Suprapubic skin (tissue), 4 donors: ENCODE measurements around the gene ARGLU1.

GRCh38 chr13:99657693-99659033, 51.7 kb downstream of the CLYBL start:
- PRO-cap, result no peak
- RAMPAGE, long total RNA, 4 experiments, result no peak in any of the 4 experiments

DNA sequence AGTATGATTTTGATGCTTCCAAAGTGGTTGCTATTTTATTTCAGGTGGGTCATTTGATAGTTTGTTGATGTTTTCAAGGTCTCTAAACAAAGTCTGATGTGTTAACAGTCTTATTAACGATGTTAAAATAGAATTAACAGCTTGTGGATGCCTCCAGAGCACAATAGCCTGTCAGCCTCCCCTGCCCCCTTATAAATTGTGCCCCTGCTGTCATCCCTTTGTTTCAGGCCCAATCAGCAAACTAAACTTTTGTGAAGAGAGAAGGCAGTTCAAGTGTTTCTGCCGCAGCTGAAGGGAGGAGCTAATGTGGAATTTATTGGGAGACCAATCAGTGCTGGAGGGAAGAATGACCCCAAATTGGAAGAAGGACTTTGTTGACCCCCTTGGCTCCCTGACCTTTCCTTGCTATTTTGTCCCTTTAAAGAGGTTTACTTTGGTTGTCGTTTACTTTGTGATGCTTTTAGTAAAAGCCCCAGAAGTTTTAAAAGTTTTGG, 55.3 kb downstream of the CLYBL start:
- PRO-cap, result no peak
- RAMPAGE, long total RNA, 4 experiments, result no peak in any of the 4 experiments

- PRO-cap, result no peak
- RAMPAGE, long total RNA, 4 experiments, result no peak in any of the 4 experiments
Measured at GRCh38 chr13:99907849-99908607, 63.5 kb downstream of the ZIC5 start.

DNA sequence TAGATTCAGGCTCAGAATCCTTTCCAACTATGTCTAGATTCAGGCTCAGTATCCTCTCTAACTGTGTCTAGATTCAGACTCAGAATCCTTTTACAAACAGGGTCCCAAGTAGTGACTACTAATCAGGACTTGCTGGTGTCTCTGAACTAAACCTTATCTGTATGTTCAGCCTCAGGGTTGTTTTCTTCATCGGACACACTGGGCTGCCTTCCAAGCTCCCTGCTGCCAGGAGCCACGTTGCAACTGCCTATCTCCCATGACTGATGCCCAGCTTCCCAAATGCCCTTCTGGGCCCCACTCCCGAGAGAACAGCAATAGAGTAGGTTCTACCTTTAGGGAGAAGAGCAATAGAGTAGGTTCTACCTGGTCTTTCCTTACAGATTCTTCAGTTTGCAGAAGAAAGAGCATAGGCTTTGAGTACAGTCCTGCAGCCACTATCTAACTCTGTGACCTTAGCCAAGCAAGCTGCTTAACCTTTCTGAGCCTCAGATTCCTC, 61.7 kb downstream of the ZIC5 start:
- PRO-cap, result no peak
- RAMPAGE, long total RNA, 4 experiments, result no peak in any of the 4 experiments

DNA sequence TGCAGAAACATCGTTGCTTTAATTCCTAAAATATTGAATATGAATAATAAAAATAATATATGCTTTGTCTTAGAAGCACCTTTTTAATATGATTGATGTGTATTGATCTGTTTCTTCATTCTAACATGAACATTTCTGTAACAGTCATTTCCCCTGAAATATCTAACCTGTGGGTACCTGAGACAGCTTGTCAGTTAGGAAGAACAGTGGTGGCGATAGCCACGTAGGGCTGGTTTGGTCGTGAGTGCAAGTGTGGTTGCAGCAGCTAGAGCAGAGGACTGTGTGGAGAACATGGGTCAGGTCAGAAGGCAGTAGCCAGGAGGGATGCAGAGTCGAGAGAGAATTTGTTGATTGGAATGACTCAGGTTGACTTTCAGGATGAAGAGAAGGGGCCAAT, 106.6 kb downstream of the GGACT start:
- PRO-cap, result no peak
- RAMPAGE, long total RNA, 4 experiments, result no peak in any of the 4 experiments

DNA sequence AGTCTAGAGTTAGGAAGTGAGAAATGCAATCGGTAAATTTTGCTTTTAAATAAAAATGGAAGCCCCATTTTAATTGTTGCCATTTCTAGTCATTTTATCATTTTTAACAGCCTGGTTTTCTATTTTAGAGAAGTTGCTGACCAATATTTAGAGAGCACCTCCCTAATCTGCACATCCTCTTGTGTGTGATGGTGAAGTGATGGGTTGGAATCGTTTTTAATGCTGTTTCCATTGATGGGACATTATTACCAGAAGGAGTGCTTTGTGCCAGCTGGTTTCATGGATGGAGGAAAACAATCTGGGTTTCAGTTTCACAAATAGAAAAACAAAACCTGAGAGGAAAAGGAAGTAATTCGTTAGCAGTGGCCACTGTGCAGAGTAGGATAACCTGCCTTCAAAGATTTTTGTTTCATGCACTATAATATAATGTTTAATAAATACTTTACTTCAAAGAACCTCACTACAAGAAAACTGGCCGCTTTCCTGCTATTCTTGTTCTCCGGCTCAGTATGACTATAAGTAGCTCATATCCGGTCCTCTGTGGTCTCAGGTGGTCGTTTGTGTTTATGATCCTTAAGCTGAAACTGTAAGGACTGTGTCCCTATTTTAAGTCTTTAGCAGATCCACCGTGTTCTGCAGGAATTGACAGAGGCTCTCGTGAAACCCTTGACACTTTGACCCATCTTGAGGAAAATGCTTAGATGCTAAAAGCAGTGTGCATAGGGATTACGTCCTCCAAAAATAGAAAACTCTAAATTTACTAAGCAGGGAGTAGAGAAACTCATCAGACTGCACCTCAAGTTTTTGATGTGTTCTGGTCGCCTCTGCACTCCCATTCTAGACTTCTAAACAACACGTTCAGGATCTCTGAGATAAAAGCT, 104.7 kb downstream of the GGACT start:
- PRO-cap, result no peak
- RAMPAGE, long total RNA, 4 experiments, result no peak in any of the 4 experiments

DNA sequence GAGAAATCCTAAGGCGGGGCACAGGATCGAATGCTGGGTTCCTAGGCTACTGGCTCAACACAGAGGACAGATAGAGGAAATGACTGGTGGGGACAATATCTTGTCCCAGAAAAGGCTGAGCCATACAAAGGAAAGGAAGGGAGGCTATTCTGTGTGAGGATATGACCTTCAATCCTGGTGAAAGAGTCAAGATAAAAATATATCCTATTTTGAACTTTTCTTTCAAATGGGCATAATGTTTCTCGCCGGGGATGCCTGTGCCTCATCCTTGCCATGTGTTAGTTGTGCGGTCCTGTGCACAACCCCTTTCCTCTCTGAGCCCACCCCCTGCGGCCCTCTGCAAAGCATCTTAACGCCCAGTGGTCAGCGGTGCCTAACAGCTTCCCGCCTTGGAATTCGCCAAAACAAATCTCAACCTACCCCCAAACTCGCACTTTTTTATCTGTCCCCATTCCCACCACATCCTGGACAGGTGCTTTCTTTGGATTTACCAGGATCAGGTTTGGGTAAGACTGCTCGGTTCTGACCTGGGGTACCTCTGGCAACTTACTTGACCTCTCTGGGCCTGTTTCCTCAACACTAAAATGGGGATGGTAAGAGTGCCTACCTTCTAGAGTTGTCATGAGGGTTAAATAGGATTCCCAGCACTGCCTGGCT, 5.1 kb downstream of the TMTC4 start:
- PRO-cap, result no peak
- RAMPAGE, long total RNA, 4 experiments, result no peak in any of the 4 experiments

- PRO-cap, result no peak
- RAMPAGE, long total RNA, 4 experiments, result no peak in any of the 4 experiments
Measured at GRCh38 chr13:101626780-101627675, 174.6 kb downstream of the ITGBL1 start.

DNA sequence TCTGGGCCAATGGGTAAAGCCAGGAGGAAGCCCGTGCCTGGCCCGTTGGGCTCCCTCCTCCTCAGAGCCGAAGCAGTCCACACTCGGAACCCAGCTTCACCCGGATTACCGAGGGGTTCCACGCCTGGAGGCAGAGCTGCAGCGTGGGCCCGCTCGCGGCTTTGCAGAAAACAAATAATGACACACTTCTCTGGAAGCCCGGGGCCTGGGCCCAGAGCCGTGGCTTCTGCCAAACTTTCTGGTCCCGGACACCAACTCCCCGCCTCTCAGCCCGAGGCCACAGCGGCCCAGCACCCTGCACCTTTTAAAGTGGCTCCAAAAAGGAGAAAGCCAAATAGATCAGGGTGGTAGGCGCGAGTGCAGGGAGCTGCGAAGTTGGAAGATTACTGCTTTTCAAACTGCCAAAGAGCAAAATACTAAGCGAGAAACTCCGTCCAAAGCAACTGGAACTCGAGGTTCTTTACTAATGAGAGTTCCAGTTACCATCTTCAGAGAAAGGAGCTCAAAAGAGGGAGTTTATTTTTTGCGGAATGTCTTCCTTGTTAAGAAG, 202.0 kb upstream of the TPP2 start:
- PRO-cap, result no peak
- RAMPAGE, long total RNA, 4 experiments, result no peak in any of the 4 experiments

GRCh38 chr13:102798223-102798641, 544 bp downstream of the POGLUT2 start:
- PRO-cap, result no peak
- RAMPAGE, long total RNA, 4 experiments, result no peak in any of the 4 experiments

DNA sequence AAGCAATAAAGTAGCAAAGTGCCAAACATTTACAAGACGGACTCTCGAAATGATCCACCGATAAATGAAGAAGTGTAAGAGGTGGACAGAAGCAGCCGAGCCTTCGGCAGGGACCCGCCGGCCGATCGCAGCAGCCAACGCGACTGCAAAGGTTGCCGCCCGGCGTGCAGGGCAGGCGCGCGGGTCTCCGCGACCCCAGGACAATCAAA, 230 bp downstream of the POGLUT2 start:
- PRO-cap, result no peak
- RAMPAGE, long total RNA, 4 experiments, result no peak in any of the 4 experiments

- PRO-cap, result no peak
- RAMPAGE, long total RNA, 4 experiments, result no peak in any of the 4 experiments
Measured at GRCh38 chr13:103006963-103007568, 59.2 kb downstream of the SLC10A2 start.

- PRO-cap, result no peak
- RAMPAGE, long total RNA, 4 experiments, result no peak in any of the 4 experiments
Measured at GRCh38 chr13:104571515-104571844, 894.4 kb upstream of the DAOA start.

- PRO-cap, result no peak
- RAMPAGE, long total RNA, 4 experiments, result no peak in any of the 4 experiments
Measured at GRCh38 chr13:106151267-106151841, 384.1 kb downstream of the EFNB2 start.

DNA sequence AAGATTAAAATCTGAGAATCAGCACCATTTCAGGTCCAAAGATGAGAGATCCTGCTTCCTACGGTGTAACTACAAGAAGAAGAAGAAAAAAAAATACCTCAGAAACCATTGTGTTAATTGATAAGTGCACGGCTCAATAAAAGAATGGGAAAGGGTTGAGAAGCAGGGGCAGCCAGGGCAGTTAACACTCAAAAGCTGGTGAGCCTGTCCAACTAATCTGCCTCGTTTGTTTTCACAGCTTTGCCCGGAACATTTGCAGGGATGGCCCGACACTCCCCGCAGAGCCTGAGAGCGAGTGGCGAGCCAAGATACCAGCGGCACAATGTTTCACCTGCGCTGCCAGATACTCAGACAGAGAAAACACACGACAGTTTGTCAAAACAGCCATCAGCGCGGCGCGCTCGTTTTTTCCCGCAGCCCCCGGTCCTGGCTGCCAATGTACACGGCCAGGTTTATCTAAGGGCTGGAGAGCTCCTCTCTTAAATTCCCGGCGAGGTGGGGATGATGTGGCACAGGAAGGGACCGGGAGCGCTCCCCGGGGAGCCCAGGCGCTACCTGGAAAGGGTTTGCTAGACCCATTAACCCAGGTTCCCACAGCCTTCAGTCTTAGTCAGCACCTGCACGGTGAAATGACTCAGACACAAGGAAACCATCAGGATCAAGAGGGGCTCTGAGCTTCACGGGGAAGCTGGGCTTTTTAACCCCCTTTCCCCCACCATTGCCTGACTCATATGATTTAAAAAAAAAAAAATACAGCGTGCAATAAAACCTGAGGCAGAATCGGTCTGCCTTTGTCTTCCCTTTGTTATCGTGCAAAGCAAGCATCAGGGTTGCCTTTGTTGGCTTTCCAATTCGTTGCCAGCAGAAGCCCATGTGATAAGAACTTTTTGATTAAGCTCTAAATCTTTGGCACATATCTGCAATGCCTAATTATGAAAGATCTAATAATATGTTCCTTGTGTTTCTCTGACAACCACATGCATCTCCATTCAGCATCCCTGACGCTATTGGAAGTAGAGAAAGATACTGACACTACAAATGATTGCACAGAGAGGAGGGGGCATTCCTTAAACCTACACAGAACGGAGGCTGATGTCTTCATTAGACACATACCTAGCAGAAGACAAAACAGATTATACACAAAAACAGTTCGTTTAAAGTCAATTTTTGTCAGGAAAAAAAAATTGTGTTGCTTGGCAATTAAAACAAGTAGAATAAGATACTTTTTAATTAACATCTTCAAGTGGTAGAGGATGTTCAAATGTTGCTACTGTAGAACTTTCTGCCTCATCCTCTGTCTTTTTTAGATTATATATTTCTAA, 186.1 kb downstream of the EFNB2 start:
- PRO-cap, result no peak
- RAMPAGE, long total RNA, 4 experiments, result no peak in any of the 4 experiments

DNA sequence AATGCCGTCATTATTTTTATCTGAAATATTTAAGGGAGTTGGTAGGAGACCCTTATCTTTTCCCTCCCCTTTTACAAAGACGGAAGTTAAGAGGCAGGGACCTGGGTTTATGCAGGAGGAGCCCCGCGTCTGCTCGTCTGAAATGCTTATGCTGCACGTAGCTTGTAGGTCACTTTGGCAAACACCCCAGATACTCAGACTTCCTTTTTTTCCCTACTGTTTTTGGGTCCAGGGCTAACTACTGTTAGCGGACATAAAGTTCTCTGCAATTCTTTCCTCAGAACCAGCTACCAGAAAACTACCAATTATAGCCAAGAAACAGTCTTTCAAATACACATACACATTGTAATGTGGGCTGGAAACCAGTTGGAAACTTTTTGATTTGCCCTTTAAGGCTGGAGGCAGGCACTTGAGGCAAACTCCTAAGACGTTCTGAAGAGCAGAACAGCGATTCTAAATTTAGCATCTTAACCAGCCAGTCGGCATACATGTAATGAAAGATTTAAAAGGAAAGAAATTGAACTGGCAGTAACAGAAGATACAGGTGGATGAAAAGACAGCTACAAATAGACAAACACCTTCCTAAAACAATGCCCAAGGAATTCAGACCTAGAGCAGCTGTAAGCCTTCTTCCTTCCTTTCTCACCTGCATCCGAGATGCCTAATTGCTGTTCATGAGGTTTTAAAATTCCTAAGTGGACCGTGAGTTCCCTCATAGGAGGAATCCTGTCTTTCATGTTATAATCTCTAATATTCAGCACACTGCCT, 50.6 kb downstream of the EFNB2 start:
- PRO-cap, result no peak
- RAMPAGE, long total RNA, 4 experiments, result no peak in any of the 4 experiments

- PRO-cap, result no peak
- RAMPAGE, long total RNA, 4 experiments, result no peak in any of the 4 experiments
Measured at GRCh38 chr13:106545873-106546593, 10.6 kb upstream of the EFNB2 start.

DNA sequence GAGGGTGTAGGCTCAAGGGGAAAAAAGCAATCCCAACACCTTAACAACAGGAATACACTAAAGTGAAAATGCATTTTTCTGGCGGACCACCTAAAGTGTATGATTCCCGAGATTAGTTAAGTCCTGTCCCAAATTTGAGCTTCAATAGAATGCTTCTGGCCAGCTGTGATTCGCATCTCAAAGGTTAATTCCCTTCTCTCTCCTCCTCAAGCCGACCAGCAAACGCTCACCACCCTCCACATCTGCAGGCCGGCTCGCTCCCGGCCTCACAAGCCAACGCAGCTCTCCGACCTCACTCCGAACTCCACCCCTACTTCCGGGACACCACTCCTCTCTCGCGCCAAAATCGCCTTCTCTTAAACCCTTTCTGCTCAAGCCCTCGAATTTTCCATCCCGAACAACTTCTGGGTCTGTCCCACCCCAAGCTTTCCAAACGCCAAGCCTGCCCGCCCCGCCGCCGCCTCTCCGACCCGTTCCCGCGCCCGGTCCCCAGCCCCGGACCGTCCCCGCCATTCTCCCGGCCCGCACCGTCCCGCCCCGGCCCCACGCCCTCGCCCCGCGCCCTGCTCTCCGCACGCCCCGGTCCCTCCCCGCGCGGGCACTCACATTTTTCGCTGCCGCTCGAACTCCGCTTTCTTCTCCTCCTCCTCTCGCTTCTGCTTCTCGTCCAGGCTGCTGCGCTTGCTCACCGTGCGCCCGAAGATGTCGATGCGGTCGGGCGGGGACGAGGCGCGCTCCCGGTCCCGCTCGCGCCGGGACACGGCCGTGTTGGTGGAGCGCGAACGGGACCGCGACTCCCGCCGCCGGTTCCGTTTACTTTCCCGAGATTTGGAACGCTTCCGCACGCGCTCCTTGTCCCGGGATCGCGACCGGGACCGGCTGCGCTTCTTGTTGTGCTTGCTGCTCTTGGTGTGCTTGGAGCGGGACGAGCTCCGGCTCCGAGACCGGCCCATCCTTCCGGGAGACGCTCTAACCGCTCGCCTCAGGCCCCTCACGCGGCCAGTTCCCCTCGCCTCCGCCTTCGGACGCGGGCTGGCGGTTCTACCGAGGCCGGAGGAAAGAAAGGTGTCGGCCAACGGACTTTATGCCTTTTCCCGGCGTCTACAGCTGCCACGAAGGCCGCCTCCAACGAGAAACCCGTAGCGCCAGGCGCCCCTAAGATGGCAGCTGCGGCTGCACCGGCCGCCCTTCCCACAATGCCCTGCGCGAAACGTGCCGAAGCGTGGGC, at the start of gene ARGLU1:
TSS of gene ARGLU1 (minus strand) at position 1,171 of the 1,228 bp plus-strand sequence.
- PRO-cap, result bidirectional peak, plus-strand start at position 546 of the sequence, minus-strand start at position 244 of the sequence; bidirectional peak, plus-strand start at position 608 of the sequence, minus-strand start at position 658 of the sequence; bidirectional peak, plus-strand start outside the sequence, minus-strand start at position 1,198 of the sequence
- RAMPAGE, long total RNA, 4 experiments, result start-site peak on the minus strand in 4 of 4 experiments, centred at positions 722 to 1,168 of the sequence, 207 to 3,859 reads per replicate

DNA sequence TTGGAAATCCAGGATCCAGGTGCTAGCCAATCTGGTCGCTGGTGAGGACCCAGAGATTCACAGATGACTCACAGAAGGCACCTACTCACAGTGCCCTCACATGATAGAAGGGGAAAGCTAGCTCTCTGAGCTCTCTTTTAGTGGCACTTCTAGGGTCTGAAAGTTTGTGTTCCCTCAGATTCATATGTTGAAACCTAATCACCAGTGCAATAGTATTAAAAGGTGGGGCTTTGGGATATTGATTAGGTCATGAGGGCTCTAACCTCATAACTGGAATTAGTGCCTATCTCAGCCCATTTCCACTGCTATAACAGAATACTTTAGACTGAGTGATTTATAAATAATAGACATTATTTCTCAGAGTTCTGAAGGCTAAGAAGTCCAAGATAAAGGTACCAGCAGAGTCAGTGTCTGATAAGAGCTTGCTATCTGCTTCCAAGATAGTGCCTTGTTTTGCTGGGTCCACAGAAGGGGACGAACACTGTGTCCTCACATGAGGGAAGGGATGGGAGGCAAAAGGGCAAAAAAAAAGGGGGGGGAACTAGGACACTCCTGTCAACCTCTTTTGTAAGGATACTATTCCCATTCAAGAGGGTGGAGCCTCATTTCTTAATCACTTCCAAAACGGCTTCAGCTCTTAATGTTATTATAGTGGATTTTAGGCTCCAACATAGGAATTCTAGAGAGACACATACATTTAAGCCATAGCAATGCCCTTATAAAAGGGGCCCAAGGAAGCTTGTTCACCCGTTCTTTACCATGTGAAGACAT, 1.7 kb upstream of the ARGLU1 start:
- PRO-cap, result no peak
- RAMPAGE, long total RNA, 4 experiments, result no peak in any of the 4 experiments

GRCh38 chr13:106623593-106624258, 55.8 kb upstream of the ARGLU1 start:
- PRO-cap, result no peak
- RAMPAGE, long total RNA, 4 experiments, result no peak in any of the 4 experiments